Endothelial cell (in vitro differentiated cells): ENCODE measurements around a stretch of chr7.

DNA sequence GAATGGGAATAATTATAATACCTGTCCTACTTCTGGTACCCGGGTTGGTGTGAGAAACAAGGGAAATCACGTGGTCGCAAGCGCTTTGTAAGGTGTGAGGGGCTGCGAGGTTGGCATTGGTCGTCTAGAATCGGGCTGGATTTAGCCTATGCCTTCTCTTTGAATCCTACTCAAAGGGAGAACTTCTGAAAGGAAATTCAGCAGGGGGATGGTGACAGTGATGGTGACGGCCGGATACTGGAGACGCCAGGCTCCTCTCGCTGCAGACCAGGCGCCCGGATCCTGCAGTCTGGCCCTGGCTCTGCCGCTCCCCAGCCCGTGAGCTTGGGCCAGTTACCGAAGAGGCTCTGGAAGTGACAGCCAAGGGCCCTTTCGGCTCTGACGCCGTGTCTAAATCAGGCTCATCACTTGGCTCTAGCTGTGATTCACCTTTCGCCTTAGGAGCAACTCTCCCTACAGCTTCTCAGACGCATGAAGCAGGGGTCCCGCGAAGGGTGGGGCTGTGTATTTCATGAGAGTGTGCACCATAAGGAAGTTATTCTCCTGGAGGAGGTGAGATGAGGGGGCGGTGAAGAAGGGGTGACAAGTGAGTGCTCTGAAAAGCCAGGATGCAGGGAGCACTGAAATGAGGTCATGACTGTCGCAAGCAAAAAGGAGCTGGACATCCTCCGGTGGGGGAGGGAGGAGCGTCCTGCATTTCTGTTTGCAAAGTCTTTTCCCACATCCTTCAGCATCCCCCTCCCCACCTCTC, 3.9 kb upstream of the CREB5 start:
- PRO-cap = bidirectional peak, plus-strand start at position 287 of the sequence, minus-strand start at position 326 of the sequence

- PRO-cap = no peak
These were observed 211.0 kb downstream of the CREB5 start for GRCh38 chr7:28623285-28623696.

DNA sequence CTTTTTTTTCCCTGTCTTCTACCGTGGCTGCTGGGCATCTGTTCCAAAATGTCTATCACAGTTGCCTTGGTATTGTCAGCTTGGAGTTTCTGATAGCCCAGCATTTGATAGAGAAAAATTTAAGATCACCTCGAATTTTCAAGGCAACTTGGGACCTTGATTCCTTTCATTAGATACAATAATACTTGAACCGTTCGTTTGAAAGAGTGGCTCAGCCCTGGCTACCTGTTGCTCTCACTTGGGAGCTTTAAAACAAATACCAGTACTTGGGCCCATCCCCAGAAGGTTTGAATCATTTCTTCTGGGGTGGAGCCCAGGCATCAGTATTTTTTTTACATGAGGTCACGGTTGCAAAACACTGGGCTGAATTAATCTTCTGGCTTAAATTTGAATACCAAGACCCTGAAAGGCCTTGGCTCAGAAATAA, 214.8 kb downstream of the CREB5 start:
- PRO-cap = no peak

GRCh38 chr7:28688460-28689083, 269.6 kb downstream of the TRIL start:
- PRO-cap = no peak

DNA sequence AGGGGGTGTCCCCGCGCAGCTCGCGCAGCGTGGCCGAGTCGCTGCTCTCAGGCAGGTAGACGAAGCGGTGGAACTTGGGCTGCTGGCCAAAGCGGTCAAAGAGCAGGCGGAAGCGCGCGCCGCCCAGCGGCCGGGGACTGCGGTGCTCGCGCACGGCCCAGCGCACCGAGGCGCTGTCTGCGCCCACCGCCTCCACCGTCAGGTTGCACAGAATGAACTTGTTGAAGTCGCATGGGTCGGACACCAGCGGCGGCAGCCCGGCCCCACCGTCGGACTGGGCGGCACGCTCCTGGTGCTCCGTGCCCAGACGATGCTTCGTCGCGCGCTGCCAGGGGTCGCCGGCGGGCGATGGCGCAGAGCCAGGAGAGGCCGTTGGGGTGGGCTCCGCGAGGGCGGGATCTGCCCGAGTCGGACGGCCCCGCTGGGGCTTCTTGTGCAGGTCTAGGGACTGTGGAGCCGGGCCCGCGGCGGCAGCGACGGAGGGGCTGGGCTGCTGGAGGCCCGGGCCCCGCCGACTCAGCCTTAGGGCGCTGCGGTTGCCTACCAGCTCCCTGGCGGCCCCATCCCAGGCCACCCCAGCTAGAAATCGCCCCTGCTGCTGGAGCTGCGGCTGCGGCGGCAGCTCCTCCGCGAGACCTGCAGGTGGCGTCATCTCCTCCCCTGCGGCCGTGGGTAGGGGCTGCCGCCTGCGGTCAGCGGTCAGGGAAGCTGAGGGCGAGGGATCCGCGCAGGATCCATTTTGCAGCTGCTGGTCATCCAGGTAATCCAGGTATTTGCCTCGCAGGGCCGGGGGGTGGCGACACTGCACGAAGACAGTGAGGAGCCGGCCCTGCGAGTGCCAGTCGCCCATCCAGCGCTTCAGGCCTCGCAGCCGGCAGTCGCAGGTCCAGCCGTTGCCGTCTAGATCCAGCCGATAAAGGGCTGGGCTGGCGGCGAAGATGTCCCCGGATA, 1.8 kb downstream of the TRIL start:
- PRO-cap = no peak

- PRO-cap = no peak
These were observed 880 bp upstream of the TRIL start for GRCh38 chr7:28958816-28959604.

- PRO-cap = no peak
These were observed 26.4 kb upstream of the TRIL start for GRCh38 chr7:28984554-28984847.

GRCh38 chr7:29147122-29147665, 857 bp upstream of the CPVL start:
- PRO-cap = no peak

GRCh38 chr7:29196001-29196888, 1.7 kb downstream of the CHN2 start:
- PRO-cap = no peak

GRCh38 chr7:29235965-29236255, 41.3 kb downstream of the CHN2 start:
- PRO-cap = no peak

DNA sequence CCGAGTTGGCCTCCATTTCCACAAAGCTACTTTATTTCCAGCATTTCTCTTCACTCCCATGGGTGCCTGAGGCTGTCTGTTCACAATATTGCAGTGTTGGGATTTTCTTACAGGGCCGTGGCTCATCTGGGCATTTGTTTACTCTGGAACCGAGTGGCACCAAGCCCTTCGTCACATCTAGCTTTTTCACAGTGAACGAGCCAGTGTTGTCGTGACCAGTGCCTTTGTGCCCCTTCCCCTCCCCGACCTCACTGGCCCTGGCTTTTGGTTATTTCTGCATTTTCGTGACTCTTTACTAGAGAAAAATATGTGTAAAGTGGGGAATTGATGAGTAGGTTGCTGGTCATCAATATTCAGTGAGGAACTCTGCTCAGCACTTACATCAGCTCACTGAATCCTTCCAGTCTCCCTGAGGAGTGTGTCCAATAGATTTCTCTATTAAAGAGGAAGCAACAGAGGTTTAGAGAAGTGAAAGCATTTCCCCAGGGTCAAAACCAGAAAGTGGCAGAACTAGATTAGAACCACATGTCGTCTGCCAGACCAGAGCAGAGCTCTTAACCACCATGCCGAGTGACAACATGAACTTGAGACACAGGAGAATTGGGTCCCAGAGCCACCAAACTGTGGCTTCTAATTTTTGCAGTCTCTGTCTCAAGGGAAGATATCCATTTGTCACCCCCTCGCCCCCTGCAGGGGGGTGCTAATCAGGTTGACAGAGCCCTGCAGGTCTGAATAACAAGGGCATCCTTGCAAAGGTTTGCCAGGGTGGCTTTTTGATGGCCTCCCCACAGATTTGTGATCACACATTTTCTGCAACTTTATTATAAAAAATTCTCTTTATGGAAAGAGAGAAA, 125.3 kb downstream of the CHN2 start:
- PRO-cap = no peak

DNA sequence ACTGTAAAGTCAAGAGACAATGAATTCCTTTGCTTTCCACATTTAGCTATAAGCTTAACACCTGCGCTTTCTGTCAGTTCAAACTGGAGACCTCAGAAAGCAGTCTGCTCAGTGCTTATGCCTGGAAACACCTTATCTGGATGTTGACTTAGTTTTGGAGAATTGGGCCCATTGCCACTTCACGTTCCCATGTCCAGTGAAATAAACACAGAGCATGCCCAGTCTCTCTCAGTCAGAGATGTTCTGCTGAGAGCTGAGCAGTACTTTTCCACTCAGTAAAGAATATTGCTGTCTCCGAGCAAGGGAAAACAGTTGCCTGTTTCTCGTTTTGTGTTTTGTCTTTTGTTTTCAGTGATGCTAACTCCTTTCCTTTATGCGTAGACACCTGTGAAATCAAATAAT, 83.2 kb upstream of the PRR15 start:
- PRO-cap = no peak

GRCh38 chr7:29488778-29489473, 74.7 kb upstream of the PRR15 start:
- PRO-cap = no peak

DNA sequence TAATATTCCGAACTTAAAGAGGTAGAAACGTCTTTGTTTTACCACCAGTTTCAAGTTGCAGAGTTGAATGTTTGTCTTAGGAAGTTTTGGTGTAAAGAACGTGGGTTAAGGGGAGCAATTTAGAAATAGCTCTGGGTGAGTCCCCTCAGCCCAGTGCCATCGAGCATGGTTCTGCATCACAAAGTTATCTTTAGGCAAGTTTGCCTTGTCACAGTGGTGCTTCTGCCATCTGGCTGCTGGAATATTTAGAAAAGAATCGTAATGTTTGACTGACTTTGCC, 2.8 kb downstream of the WIPF3 start:
- PRO-cap = no peak

- PRO-cap = no peak
These were observed 3.2 kb downstream of the WIPF3 start for GRCh38 chr7:29809479-29809902.

- PRO-cap = no peak
These were observed 33.1 kb downstream of the WIPF3 start for GRCh38 chr7:29839311-29839851.

GRCh38 chr7:29866534-29867337, 60.4 kb downstream of the WIPF3 start:
- PRO-cap = no peak

DNA sequence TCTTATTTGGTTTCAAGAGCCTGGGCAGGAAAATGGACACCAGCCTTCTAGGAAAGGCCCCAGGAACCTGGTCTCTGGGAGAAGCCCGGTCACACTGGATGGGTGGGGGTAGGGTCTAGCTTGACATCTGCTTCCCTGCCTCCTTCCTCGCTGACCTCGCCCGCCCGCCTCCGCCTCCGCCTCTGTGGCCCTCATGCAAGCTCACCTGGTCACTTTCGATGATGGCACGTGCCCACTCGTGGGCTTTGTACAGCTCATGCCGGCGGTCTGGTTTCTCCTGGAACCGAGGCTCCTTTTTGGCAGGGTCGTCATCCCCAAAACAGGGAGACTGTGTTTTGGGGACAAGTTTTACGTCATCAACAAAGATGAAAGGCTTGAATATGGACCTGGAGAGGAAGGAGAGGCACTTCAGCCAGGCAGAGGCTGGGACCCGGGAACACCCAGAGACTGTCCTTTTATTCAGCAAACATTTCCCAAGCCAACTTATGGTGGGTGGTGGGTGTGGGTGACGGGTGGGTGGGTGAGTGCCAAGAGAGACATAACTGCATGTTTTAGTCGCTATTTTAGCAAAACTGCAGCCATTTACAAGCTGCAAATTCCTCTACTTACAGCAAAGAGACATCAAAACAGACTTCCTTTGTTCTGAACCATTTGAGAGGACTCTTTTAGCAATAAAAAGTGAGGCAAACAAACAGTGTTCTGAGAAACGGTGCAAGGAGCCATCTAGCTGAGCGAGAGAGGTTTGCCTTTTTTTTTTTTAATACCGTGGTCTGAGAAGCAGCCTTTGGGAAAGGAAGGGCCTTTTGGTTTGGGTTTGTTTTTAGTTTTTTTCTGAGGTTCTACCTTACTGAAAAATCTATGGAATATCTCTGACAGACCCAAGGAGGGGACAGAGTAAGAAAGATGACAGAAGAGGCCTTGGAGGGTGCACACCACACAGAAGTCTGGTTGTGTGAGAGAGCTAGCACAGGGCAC, 63.1 kb downstream of the SCRN1 start:
- PRO-cap = no peak

DNA sequence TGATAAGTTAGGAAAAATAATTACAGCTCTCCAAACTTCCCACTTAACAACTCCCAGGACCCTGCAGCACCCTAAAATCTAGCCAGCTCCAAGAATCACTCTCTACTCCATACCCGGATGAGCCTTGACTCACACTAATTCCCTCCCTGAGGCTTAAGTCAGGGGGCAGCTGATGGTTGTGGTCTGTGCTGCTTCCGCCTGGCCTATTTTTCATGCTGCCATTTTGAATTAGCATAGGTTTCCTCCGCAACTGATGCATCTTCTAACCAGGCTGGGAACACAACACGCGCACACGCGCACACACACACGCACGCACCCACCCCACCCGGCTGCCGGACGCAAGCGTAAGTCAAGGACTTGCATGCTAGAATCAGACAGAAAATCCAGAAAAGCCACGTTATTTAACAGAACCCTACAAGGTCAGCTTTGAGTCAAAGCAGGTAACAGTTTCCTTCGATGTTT, 1.2 kb downstream of the SCRN1 start:
- PRO-cap = bidirectional peak, plus-strand start at position 137 of the sequence, minus-strand start at position 136 of the sequence

DNA sequence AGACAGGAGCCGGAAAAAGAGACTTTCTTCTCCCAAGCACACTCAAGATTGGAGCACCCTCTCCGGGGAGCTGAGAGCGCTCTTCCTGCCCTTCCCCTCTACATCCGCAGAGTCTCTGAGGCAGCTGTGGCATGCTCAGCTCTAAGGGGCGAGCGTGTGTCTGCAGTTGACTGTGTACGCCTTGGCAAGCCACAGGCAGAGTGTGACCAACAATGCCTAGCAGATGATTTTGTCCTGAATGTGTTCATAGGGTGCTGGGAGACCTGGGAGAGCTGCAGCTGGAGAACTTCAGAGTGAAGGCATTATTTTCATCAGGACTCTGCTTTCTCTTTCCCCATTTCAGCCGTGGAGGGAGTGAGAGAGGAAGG, 20.7 kb downstream of the MTURN start:
- PRO-cap = no peak